Kidney epithelial cell (primary cell): Measurements from ENCODE around the genes SAFB, MICOS13, HSD11B1L and NDUFA11.

DNA sequence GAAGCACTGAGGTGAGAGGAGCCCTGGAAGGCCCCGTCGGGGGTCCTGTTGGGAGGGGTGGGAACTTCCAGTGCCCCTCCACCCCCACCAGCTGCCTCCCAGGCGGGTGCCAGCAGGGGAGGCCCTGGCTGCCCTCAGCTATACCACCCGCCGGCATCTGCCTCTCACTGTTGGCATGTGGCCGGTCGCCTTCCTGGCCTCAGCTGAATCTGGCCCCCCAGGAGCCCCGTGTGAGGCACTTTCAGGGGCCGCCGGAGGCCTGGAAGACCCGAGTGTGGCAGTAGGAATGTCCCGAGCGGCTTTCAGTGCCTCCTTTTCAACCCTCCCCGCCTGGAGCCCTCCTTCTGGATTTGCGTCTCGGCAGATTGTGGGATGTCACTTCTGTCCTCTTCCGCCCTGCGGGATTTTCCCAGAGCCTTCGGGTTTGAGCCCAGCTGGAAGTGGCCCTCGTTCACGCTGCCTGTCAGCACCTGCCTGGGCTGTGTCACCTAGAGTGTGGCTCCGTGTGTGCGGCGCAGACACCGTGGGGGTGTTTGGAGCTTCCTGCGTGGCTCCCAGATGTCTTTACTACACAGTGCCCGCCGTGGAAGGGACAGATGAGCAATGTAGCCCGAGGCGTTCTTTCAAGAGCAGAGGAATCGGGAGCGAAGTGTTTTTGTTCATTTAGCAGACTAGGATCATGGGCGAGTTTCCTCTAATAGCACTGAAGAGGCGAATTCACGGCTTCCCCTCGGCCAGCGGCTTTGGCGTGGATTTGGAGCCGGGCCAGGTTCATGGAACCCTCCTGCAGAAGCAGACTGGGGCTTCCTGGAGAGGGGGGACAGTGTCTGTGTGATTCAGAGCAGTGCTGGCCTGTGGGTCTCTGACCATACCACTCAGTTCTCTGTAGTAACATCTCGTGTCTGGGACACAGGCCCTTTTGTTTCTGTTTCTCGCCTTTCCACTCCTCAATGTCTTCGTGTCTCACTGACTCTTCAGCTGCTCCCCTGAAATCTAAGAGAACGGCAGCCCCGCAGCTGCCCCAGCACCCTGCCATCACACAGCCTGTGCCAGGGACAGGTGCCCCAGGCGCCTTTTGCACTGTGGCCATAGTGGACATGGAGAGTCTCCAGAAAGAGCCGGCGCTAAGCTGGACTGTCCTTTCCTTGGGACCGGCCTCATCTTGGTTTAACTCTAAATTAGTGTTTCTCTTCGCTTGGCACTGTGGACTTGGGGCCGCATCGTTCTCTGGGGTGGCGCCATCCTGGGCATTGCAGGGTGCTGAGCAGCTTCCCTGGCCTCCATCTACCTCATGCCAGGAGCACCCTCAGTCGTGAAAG, 68.0 kb downstream of the KDM4B start:
- RAMPAGE, long total RNA, result no peak
- RRBS, result 81% methylated on average over 5 of the region's 53 CpGs

DNA sequence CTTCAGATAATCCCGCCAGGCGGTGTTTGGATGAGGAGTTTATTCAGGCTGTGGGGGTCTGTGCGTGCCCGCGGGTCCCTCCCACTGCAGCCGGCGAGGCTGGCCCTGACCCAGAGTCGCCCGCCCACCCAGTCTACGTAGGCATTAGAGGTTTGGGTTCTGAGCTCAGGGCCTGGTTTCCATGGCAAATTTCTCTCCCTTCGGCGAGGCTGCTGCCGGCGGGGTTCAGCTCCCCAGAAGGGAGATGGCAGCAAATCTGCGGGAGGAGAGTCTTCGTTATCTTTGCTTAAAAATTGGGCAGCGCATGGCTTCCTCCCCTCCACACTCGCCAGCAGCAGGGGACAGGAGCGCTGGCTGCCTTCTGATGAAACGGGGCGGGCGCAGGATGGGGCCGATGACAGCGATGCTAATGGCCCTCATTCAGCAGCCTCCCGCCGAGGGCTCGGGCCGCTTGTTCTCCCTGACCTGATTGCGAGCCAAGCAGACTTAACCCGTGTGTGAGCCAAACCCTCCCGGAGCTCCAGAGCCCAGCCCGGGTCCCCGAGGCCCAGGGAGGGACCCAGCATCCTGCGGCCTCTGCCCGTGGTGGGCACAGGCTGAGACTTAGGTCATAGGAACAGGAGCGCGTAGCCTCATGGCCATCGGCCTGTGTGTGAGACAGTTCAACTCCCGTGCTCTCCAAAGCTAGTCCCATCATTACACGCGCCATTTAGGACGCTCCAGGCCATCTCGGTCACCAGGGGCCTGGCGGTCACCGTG, 90.2 kb downstream of the KDM4B start:
- RAMPAGE, long total RNA, result no peak
- RRBS, result no CpG with 5 or more reads among the region's 45 CpGs

GRCh38 chr19:5193256-5193908, 147.2 kb downstream of the PTPRS start:
- RAMPAGE, long total RNA, result no peak
- RRBS, result no CpG with 5 or more reads among the region's 12 CpGs

- RAMPAGE, long total RNA, result no peak
- RRBS, result no CpG with 5 or more reads among the region's 5 CpGs
Observed at GRCh38 chr19:5584664-5584863, 38.0 kb downstream of the SAFB2 start.

DNA sequence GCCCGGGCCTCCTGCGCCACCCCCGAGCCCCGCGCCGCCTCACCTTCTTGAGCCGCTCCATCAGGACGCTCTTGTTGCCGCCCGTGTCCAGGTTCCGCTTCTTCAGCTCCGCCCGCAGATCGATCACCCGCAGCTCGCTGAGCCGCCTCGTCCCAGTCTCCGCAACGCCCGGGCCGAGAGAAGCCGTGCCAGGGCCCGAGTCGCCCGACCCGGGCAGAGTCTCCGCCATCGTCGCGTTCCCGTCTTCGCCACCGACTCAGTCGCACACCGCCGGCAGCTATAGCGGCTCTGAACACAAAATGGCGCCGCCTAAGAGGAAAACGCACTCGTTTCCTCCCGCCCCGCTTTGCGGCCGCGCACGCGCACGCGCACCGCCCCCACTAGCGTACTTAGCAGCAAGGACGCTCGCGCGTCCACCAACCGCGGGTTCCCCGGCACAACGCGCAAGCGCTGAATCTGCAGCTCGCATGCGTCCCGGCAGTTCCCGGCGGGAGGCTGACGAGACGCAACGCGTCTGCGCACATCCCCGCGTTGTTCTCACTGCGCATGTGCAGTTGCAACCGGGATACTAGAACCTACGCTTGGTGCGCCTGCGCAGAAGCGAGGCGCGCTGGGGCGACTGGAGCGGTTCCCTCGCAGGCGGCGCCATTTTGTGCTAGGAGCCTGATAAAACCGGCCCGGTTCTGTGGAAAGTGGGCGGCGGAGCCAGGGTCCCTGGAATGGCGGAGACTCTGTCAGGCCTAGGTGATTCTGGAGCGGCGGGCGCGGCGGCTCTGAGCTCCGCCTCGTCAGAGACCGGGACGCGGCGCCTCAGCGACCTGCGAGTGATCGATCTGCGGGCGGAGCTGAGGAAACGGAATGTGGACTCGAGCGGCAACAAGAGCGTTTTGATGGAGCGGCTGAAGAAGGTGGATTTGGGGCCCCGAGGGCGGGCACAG, at the start of gene SAFB:
Gene SAFB (plus strand): TSS at position 597 of the 938 bp plus-strand sequence.
- RAMPAGE, long total RNA, result start-site peak on the plus strand centred at position 642 of the sequence, 94 bp wide, 4,366 and 2,011 reads in 2 replicates
- RRBS, result under 1% methylated on average over 36 of the region's 116 CpGs

DNA sequence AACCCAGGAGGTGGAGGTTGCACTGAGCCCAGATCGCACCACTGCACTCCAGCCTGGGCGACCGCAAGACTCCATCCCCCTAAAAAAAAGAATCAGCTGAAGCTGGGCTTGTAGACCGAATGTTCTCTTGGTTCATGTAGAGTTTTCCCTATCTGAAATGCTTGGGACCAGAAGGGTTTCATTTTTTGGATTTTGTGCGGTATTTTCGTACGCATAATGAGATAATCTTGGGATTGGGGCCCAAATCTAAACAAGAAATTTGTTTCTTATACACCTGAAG, 5.2 kb downstream of the SAFB start:
- RAMPAGE, long total RNA, result no peak
- RRBS, result no CpG with 5 or more reads among the region's 7 CpGs

DNA sequence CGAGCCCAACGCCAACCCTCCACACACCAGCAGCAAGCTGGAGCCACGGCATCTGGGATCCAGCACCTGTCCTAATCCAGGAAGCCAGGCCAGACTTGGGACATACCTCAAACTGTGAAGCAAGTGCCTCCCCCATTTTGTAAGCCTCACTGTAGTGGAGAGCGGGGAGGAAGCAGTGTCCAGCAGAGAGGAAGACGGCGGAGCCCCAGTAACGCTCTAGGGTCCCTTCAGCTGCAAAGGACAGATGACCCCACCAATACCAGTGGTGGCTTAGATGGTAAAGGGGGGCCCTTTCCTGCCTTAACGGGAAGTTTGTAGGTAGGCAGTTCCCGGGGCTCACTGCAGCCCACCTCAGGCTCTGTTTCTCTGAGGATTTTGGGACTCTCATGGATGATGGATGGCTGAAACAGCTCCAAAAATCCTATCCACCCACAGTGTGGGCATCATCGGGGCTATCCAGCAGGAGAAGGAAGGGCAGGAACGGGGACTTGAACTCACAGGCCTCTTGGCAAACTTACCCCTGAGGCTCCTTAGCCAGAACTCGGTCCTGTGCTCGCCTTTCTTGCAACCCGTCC, 10.8 kb downstream of the MICOS13 start:
- RAMPAGE, long total RNA, result no peak
- RRBS, result no CpG with 5 or more reads among the region's 14 CpGs

GRCh38 chr19:5680047-5680727, at the start of gene MICOS13:
TSS of gene MICOS13 (minus strand) at chr19:5680516.
- RAMPAGE, long total RNA, result start-site peak on the minus strand at chr19:5680490-5680558, 948 and 145 reads in 2 replicates
- RRBS, result 2% methylated on average over 3 of the region's 53 CpGs

GRCh38 chr19:5680728-5681446, at the start of gene HSD11B1L:
TSS of gene HSD11B1L (plus strand) at chr19:5681027.
- RAMPAGE, long total RNA, result no peak
- RRBS, result 2% methylated on average over 23 of the region's 68 CpGs

DNA sequence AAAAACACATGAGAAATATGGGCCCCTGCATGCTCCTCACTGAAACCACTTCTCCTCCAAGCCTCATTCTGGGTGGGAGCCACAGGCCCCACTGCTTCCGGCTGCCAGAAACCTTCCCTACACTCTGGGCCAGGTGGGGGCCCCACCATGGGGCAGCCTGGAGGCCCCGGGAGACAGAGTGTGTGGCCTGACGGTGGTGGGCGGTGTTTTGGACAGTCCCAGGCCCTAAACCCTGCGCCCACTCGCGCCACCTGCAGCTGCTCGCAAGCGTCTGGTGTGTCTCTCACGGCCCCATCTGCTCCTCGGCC, 5.5 kb downstream of the RPL36 start:
- RAMPAGE, long total RNA, result no peak
- RRBS, result 87% methylated on average over 2 of the region's 11 CpGs

DNA sequence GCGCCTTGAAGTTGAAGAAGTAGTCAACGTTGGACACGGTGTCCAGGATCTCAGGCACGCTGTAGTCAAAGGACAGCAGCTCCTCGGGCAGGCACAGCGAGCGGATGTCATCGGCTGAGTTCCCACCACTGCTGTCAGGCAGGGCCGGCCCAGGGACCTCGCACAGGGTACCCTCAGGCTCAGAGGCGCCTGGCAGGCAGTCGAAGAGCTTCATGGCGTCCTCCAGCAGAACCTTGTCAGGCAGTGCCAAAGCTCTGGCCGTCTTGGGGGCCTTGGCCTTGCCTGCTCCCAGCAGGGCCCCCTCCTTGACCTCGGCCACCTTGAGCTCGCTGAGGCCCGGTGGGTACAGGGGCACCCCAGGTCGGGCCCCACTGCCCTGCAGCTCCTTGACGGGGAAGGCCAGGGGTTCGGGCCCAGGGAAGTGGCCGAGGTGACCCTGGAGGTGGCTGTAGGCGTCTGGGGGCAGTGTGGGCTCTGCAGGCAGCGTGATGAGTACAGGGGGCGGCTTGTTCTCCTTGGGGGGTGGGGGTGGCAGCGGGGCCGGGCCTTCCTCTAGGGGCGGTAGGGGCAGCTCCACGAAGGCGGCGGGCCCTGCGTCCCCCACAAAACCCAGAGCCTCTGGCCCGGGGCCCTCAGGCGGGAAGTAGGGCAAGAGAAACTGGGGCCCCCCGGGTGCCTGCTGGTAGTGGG, 1.2 kb downstream of the PRR22 start:
- RAMPAGE, long total RNA, result no peak
- RRBS, result 94% methylated on average over 6 of the region's 34 CpGs

- RAMPAGE, long total RNA, result no peak
- RRBS, result no CpG with 5 or more reads among the region's 28 CpGs
Observed at GRCh38 chr19:5802211-5802701, 2.6 kb upstream of the NRTN start.

GRCh38 chr19:5828462-5828775, 11.1 kb downstream of the FUT6 start:
- RAMPAGE, long total RNA, result no peak
- RRBS, result no CpG with 5 or more reads among the region's 18 CpGs

GRCh38 chr19:5847233-5847746, 7.8 kb upstream of the FUT6 start:
- RAMPAGE, long total RNA, result no peak
- RRBS, result no CpG with 5 or more reads among the region's 18 CpGs

- RAMPAGE, long total RNA, result start-site peak on the minus strand at chr19:5903732-5903795, 2,657 and 4,597 reads in 2 replicates
- RRBS, result 2% methylated on average over 9 of the region's 61 CpGs
Observed at GRCh38 chr19:5903622-5904484, at the start of gene NDUFA11. TSS of gene NDUFA11 (minus strand) at chr19:5903790.

DNA sequence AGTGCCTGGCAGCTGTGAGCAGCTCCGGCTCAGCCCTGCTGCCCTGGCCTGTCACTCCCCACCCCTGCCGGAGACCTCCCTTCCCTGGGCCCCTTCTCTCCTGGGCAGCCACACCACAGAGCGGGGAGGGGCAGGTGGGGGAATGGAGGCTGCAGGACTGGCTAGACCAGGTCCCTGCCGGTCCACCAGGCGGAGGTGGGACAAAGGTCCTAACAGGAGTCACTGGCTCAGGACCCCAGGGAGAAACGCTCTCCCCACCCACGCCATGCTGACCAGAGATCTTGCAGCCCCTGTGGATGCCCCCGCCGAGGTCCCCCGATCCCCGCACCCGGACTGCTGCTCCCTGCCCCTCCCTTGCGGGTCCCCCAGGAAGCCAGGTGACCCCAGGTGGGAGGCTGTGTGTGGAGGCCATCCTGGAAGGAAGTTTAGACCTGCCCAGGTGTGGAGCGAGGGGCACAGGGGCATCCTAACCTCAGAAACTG, 1.3 kb downstream of the CAPS start:
- RAMPAGE, long total RNA, result no peak
- RRBS, result 36% methylated on average over 2 of the region's 14 CpGs

GRCh38 chr19:5961835-5963032, 15.7 kb downstream of the RANBP3 start:
- RAMPAGE, long total RNA, result no peak
- RRBS, result no CpG with 5 or more reads among the region's 35 CpGs

DNA sequence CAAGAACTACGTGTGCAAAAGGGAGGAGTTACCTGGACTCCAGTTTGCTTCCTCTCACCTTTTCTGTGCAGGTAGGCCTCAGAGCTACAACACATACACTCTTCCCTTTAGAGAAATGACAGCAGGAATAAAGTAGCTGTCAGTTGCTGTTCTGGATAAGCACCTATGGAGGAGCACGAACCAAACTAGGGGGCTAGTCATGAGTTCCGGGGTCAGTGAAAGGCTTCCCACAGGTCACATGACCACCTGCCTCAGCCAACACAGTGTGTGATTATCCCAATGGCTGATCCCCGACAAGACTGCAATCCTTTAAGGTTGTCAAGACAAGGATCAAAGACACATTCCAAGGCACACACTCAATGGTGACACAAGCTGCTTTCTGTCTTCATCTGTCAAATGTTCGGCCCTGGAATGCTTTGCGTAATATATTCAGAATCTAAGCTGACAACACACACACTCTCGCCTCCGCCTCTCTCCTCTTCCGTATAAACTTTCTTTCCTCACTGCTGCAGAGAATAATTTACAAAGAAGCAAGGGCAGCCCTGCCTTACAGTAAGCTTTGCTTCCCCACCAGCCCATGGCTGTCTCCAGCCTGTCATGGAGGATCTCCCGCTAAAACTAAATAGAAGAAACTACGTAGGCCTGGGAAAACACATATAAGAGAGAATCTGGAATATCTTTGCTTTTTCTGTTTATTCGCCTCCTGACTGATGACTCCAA, 11.7 kb downstream of the RANBP3 start:
- RAMPAGE, long total RNA, result no peak
- RRBS, result no CpG with 5 or more reads among the region's 12 CpGs

- RAMPAGE, long total RNA, result no peak
- RRBS, result 20% methylated on average over 4 of the region's 29 CpGs
Observed at GRCh38 chr19:6022055-6022732, 44.3 kb upstream of the RANBP3 start.

DNA sequence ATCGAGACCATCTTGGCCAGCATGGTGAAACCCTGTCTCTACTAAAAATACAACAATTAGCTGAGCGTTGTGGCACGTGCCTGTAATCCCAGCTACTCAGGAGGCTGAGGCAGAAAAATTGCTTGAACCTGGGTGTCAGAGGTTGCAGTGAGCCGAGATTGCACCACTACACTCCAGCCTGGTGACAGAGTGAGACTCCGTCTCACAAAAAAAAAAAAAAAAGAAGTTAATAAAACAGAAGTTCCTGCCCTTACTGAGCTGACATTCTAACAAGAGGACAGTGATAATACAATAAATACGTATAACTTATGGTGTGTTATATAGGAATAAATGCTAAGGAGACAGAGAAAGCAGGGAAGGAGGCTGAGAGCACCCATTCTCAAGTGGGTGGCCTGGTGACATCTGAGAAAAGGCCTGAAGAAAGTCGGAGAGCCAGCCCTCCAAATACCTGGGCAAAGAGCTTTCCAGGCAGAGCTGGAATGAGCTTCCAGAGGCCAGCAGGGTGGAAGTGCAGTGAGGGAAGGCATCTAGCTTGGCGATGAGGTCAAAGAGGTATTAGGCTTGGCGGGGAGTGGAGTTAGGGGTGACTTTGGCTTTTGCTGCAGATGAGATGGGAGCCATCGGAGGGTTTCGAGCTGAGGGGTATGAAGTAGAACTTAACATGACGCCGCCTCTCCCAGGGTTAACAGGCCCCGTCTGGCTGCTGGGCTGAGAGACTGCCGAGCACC, 5.2 kb downstream of the RFX2 start:
- RAMPAGE, long total RNA, result no peak
- RRBS, result no CpG with 5 or more reads among the region's 15 CpGs